M059J (cell line): ENCODE measurements around a stretch of chr3.

- RAMPAGE, long total RNA = no peak
Observed at GRCh38 chr3:185646830-185647205, 60.7 kb downstream of the SENP2 start.

- RAMPAGE, long total RNA = no peak
Observed at GRCh38 chr3:185822111-185822768, 2.6 kb downstream of the IGF2BP2 start.

DNA sequence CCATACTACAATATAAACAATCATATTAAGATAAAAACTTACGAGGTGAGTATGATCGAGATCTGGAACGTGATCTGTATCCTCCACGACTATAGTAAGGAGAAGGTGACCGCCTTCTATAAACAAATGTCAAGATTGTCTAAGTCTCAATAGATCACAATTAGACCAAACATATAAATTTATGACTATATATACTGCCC, 19.6 kb downstream of the TRA2B start:
- RAMPAGE, long total RNA = no peak

- RAMPAGE, long total RNA = no peak
Observed at GRCh38 chr3:185918924-185919663, 18.7 kb downstream of the TRA2B start.

DNA sequence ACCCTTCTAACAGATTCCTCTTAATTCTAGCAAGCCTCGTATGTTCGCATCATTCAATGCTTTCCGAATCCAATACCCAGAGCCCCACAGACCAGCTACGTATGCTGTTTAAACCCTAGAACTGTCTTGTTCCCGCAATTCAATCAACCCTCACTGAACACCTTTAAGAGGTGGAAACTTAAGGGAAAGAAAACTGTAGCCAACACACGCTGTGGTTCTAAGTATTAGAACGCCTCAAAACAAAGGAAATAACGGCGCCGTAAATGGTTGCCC, 1.1 kb downstream of the TRA2B start:
- RAMPAGE, long total RNA = no peak

DNA sequence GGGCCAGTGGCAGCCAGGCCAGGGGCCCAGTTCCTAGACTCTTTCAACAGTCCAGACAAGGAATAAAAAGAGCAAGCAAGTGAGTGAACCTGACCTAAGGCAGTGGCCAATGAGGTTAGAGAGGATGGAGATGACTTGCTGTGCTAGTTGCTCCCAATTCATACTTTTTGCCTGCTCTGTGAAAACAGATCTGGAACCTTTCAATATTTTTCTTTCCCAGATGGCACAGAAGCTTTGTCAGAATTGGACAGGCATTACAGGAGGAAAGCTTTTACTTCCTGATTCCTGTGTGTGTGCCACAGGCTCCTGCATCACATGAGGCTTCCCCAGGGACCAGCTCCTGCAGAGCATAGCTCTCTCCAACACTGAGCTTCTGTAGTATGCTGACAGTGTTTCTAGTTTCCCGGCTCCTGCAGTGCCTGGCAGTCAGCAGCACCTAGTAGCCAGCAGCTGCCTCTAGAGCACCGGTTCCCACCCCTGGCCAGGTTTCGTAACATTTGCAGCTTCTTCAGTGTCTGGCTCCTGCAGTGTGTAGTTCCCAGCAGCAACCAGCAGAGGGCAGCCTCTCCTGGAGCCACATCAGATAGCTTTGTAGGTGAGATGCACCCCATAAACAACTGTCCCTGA, 5.4 kb upstream of the TRA2B start:
- RAMPAGE, long total RNA = no peak

- RAMPAGE, long total RNA = no peak
Observed at GRCh38 chr3:186102655-186102998, 6.3 kb downstream of the ETV5 start.

DNA sequence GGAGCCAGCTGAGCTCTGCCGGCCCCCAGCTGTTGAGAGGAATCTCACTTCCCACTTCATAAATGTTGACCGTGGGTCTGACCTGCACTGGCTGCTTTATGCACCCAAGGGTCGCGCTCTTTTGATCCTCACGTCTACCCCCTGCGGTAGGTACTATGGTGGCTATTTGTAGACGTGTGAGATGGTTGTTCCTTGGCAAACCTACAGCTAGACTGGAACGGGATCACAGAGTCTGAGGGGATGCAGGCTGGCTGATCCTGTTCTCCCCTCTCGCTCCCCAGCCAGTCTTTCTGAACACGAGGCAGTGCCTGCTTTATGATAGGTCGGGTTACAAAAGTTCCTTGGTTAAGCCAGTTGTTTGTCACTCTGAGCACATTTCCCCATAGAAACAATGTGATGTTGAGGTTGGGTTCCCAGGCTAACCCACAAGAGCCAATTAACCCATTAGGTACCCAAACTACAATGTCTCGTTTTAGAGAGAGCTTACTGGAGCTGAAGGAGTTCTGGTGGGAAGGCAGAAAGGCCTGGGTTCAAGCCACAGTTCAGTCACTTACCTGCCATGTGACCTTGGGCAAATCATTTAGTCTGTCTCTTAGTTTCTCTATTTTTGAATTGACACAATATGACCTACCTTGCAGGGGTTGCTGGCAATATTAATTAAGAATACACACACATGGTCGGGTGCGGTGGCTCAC, 113.1 kb upstream of the ETV5 start:
- RAMPAGE, long total RNA = no peak

DNA sequence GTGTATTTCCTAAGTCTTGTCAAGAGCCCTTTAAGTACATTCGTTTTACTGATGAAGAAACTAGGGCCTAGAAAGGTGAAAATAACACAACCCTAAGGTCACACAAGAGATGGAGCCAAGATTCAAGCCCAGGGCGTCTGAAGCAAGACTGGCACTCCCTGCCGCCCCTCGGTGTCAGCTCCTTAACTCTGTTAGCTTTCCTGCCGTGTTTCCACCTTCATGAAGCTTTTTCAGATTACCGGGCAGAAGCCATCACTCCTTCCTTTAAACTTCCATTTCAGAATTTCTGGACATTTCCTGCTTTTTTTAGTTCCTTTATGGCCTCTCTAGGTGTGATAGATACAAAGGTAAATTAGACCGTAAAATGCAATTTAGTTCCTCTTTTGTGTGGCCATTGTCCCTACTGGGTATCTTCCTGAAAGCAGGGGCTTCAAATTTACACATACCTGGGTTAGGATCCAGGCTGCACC, 595 bp upstream of the TBCCD1 start:
- RAMPAGE, long total RNA = no peak

- RAMPAGE, long total RNA = no peak
Observed at GRCh38 chr3:186720283-186720843, 3.2 kb downstream of the KNG1 start.

DNA sequence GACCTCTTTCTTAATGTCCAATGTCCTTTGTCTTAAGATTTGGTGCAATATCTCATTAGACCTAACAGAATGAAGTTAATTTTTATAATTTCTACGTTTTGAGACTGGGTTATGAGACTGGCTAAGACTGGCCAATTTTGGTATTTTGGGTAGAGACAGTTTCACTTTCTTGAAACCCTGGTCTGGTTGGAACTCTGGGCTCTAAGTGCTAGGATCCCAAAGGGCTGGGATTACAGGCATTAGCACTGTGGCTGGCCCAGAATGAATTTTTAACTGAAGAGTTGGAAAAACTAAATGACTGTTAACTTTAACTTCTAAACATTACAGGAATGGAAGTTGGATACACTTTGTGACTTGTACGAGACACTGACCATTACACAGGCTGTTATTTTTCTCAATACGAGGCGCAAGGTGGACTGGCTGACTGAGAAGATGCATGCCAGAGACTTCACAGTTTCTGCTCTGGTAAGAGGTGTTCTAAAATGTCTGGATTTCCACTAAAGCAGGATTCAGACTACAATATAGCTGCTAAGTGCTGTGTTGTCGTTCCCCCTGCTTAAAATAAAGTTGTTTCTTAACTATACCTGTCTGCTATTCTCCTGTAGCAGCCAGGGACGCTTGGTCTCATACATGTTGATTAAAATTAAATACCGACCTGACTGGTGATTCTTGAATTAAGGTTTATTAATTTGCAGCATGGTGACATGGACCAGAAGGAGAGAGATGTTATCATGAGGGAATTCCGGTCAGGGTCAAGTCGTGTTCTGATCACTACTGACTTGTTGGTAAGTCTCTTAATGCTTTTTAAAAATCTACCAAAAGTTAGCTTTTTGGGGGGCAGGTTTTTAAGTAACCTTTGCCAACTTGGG, 3.7 kb downstream of the EIF4A2 start:
- RAMPAGE, long total RNA = no peak

DNA sequence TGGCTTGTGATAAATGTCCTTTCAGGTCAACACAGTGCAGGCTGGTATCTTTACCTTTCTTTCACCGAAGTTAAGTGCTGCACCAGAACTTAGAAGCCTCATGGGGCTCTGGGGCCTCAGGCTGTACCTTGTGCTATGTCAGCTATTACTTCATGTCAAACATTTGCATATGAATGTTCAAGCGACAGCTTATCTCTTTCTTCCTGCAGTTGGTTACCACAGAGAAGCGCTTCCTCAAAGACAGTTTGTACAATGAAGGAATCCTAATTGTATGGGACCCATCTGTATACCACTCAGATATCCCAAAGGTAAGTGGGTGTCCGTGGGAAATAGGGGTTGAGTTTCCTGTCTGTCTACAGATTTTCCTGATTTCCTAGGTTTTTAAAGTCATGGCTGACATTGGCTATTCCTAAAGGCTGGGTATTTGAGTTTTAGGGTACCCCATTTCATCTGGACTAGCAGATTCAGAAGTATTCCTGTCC, 66.6 kb downstream of the RPL39L start:
- RAMPAGE, long total RNA = no peak

- RAMPAGE, long total RNA = no peak
Observed at GRCh38 chr3:187263903-187264503, 27.5 kb downstream of the MASP1 start.

GRCh38 chr3:187274887-187275422, 16.6 kb downstream of the MASP1 start:
- RAMPAGE, long total RNA = no peak

DNA sequence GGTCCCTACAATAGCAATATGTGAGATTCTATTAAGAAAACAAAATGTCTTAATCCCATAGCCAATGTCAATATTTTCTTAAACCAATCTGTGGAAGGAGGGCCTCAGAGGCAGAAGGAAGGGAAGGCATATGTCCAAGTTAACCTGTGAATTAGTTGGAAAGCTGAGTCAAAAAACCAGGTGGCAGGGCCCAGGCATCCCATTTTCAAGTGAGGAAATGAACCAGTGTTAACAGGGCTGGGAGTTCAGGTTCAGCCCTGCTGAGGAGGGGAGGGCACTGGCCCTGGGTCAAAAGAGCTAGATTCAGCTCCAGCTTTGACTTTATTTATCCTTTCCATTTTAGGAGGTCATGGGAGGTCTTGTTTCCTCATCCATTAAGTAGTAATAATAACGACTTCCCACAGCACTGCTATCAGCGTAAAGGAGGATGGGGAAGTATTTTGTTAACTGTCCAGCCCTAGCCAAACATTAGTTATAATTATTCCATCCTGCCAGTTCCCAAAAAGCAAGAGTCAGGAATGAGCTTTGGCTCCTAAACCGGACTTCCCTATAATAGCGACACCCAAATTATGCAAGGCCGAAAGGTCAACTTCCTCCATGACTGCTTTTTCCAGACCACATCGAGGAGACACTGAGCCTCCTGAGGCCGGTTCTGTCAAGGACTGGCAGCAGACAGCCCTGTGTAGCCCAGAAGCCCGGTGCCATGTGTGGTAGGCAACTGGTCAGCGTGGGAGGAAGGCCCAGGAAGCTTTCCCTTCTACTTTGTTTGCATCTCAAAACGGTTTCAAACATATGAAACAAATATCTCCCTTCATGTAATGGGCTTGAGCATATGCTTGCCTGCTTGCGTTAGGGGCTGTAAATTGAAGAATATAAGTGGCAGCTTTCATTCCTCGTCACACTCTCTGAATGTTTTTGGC, 3.1 kb downstream of the MASP1 start:
- RAMPAGE, long total RNA = no peak

- RAMPAGE, long total RNA = no peak
Observed at GRCh38 chr3:187733187-187733827, 12.0 kb downstream of the BCL6 start.

GRCh38 chr3:187749950-187751135, 5.1 kb upstream of the BCL6 start:
- RAMPAGE, long total RNA = no peak

DNA sequence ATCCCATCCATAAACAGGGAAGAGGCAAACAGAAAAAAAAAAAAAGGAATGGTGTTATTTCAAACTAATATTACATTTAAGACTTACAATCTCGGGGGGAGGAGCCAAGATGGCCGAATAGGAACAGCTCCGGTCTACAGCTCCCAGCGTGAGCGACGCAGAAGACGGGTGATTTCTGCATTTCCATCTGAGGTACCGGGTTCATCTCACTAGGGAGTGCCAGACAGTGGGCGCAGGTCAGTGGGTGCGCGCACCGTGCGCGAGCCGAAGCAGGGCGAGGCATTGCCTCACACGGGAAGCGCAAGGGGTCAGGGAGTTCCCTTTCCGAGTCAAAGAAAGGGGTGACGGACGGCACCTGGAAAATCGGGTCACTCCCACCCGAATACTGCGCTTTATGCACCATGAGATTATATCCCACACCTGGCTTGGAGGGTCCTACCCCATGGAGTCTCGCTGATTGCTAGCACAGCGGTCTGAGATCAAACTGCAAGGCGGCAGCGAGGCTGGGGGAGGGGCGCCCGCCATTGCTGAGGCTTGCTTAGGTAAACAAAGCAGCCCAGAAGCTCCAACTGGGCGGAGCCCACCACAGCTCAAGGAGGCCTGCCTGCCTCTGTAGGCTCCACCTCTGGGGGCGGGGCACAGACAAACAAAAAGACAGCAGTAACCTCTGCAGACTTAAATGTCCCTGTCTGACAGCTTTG, 145.0 kb upstream of the BCL6 start:
- RAMPAGE, long total RNA = no peak

DNA sequence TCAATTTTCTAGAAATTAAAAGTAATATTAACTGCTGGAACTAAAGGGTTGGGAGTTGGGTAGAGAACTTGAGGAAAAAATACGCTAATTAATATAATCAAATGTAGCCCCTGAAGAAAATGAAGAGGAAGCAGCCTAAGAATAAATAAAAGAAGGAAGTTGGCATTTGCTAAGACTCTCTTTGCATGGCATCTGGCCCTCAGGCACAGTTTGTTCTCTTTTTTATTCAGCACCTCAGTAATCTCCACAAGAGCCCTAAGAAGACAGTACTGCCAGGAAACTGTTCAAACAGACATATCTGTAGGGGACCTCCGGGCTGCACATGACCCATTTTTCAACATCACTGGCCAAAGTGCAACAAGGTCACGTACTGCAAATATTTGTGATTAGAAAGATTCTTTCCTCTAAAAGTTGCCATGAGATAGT, 117.7 kb upstream of the LPP start:
- RAMPAGE, long total RNA = no peak

DNA sequence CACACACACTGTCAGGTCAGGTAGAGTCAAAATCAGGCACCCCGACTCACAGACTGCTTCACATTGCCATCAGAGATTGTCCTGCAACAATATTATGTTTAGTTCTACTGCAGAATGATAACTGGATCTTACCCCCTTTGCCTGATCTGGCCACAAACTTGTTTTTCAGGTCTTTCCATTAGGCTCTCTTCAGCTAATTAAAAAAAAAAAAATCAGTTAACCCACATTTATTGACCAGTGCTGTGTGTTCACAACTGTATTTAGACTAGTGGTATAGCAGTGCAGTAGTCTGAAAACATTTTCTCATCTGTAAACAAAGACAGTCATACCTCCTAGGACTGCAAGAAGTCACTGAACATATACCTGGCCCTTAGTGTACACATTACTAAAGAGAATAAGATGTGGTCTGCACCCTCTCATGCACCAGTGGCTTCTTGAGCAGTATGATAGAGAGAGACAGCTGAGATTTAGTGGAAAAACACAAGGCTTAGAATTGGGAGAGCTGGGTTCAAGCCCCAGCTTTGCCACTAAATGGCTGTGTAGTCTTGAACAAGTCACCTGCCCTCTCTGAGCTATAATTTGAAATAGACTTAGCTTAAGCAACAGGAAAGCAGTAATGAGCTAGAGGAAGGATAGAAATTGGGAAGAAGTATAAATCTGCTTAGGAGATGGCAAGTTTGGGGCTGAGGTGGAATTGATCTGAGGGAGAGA, 22.6 kb downstream of the LPP start:
- RAMPAGE, long total RNA = no peak